ENCODE measurements around a stretch of chr3.

DNA sequence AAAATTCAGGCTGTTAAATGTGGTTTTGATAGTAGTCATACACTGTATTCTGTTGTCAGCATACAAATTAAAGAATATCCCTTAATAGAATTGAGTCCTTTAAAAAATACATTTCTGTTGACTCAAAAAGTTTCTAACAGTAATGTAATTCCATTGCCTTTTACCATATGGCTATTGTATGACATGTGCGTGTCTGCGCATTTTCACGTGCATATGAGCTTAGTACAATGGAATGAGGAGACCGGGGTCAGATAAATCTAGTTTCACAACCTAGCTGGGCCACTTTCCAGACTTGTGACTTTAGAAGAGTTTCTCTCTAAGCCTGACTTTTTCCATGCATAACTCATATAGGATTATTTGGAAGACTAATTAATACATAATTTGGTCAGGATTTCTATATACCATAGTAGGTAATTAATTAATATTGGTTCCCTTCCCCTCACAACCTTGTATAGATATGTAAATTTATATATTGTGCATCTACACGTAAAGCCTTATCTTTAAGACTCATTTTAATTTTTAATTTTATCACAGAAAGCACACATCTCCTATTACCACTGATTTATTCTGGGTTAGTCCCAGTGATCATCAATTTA is 38.8 kb downstream of the ZBTB38 start:
- PRO-cap: no peak

DNA sequence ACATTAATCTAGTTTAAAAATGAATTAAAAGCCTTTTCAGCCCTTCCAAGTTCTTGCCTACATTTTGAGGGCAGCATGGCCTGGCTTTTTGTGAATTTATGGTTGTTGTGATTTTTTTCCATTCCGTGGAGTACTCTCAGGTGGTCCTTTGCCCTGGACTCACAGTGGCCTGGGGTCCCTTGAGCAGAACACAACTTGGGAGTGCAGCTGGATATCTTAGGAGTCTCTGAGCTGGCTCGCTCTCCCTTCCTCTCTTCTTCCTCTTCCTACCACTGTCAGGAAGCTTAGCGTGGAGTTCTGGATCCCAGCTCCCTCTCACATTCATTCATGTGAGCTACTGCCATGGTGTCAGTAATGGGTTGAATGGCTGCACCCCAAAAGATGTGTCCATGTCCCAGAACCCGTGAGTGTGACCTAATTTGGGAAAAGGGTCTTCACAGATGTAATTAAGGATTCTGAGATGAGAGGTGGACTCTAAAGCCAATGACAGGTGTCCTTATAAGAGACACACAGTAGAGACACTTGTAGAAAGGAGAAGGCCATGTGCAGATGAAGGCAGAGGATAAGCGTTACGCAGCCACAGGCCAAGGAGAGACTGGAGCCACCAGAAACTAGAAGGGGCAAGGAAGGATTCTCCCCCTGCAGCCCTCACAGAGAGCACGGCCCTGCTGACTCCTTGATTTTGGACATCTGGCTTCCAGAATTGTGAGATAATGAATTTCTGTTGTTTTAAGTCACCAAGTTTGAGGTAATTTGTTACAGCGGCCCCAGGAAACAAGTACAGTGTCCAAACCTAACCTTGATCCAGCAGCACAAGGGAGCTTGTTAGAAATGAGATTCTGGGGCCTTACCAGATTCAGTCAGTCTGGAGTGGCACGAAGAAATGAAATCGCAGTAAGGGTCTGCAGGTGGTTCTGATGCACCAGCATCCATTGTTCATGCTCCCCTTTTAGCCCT is 48.2 kb downstream of the ZBTB38 start:
- PRO-cap: no peak

DNA sequence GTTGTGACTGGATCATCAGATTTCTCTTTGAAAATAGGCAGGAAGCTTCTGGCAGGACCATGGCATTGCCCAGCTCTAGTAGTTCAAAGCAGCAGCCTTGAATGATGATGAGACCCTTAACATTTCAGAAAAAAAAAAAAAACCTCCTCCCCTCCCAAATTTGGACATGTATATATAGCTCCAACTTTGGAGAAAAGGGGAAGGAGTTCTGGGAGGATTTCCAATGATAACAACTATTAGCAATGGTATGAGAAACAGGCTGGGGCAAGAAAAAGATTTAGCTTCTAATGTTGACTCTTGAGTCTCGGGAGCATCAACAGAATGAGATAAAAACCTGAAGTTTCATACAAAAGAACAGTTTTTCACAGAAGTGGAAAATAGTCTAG is 44.9 kb upstream of the RASA2 start:
- PRO-cap: no peak

DNA sequence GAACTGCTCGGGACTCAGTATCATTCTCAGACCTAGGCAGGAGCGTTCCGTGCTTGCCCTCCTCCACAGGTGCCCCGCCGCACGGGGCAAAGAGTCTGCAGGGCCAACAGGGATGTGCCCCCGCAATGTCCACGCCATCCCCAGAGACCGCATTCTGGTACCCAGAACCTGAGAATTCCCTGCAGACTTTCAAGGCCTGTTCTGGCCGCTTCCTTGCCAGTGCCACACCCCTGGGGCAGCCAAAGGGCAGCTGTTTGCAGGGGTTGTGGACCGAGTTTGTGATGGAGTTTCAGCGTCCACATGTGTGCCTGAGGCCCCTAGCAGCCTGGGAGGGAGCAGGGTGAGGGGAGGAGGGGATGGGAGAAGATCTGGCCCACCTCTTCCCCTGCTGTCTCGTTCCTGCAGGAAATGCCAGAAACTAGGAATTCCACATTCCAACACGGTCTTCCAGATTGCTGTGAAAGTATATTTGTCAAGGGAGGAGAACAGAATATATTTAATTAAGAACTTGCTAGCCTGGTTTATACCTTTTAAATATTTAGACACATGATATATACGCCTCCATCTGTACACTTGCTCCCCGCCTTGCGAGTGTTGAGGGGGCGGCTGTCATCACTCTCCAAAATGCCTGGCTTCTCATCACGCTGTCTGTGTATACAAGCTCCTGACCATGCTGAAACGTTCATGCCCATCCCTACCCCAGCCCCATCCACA is 31.1 kb upstream of the RASA2 start:
- PRO-cap: no peak

GRCh38 chr3:141740197-141740443 is 2.0 kb downstream of the RNF7 start:
- PRO-cap: no peak

DNA sequence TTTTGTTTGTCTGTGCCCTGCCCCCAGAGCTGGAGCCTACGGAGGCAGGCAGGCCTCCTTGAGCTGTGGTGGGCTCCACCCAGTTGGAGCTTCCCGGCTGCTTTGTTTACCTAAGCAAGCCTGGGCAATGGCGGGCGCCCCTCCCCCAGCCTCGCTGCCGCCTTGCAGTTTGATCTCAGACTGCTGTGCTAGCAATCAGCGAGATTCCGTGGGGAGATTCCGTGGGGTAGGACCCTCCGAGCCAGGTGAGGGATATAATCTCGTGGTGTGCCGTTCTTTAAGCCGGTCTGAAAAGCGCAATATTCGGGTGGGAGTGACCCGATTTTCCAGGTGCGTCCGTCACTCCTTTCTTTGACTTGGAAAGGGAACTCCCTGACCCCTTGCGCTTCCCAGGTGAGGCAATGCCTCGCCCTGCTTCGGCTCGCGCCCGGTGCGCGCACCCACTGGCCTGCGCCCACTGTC is 613 bp upstream of the GRK7 start:
- PRO-cap: no peak

GRCh38 chr3:141795892-141796211 is 32.6 kb downstream of the GRK7 start:
- PRO-cap: no peak

- PRO-cap: no peak
Measured at GRCh38 chr3:141840669-141841369, 35.6 kb upstream of the ATP1B3 start.

DNA sequence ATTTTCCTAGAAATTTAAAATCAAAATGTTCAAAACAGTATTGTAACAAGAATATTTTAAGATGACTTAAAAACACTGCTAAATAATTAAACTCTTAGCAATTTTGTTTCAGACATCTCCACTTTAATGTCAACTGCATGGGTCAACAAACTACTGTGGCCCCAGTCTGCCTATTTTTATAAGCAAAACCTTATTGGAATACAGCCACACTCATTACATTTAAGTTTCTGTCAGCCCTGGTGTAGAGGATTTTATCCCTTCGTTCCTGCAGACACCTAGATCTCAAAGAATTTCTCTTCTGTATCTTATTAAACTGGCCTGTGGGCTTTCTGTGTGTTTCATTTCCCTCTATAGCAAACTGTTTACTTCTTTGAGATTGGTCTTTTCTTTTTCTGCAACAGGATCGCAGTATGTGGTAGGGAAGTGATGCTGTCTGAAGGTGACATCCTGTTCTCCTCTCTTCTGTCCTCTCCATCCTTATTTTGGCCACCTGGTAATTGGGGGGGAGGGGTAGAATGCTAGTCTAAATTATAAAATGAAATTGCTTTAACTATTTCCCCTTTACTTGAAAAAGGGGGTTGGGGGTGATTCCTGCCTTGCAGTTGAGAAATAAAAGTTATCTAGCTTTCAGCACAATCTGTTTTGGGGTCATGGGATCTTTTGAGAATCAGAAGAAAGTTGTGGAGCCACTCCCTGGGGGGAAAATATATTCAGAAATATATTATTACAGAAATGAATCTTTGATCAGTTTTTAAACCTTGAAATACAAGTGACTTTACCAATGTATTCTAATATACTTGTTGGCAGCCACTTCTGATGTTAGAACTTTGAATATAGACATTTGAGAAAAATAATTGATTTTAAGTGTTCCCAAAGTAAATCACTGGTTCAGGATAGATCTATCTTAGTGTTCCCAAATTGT is 25.6 kb downstream of the ATP1B3 start:
- PRO-cap: no peak

DNA sequence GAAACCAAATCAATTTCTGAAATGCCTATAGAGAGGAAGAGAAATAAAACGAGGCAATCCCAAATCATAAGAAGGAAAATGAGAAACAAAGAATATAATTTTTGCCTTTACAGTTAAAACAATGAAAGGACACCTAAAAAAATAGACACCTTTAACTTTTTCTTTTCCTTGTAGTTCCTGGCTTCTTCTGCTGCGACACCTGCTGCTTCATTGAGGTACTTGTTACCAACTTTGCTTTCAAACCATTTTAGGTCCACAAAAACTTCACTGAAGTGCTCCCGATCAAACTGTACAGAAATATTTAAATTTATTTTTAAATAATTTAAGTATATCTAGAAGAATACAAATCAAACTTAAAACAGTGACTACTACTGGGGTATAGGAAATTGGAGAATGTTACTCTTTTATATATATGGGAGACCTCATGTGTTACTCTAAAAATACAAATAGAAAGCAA is 26.9 kb downstream of the XRN1 start:
- PRO-cap: no peak

DNA sequence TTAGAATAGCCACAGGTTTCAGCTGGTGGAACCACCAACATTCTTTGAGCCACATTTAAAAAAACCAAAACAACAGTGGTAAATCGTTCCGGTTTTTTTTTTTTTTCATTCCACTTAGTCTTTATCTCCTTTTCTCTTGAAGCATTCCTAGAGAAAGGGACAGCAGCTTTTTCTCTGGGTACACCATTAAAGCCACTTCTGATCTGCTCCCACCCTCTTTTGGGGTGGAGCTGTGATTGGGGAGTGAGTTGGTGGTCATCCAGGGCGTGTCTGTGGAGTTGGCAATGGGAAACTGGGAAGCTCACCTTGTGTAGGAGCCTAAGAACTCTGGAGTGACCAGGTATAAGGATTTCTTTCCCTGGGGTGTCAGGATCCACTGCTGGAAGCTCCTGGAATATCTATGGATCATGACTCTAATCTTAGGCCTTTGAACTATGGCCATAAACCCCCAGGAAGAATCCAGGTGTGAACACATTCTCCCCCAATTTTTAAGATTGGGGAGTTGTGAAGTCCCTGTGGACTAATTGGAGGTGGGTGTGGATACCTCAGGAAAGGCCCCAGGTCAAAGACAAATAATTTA is 5.9 kb downstream of the PLS1 start:
- PRO-cap: no peak

DNA sequence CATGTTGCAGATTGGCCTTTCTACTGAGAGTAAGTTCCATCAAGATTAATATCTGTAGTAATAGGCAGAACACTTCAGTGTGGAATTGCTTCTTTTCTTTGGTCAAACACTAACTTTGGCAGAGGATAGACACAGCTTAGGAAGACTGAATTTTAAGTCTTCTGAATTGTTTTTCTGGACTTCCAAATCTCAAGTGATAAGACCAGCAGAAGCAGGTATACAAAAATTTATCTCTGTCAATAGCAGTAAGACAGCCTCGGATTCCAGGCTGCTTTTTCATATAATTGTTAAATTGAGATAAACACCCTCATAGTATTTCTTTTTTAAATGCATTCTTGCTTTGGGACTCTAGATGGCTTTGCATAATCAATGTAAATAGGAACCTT is 27.1 kb downstream of the PLS1 start:
- PRO-cap: no peak

GRCh38 chr3:142733927-142734575 is 10.2 kb downstream of the TRPC1 start:
- PRO-cap: no peak

GRCh38 chr3:142739307-142740149 is 15.7 kb downstream of the TRPC1 start:
- PRO-cap: no peak

DNA sequence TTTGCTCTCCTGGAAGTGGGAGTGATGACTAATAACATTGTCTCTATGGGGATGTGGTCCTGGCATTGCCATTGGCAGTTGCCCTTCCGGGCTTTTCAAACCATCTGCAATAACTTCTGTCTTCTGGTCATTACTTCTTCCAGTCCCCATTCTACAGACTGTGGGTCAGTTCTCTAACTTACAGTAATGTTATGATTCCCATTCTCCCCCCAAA is 15.7 kb downstream of the CHST2 start:
- PRO-cap: no peak

DNA sequence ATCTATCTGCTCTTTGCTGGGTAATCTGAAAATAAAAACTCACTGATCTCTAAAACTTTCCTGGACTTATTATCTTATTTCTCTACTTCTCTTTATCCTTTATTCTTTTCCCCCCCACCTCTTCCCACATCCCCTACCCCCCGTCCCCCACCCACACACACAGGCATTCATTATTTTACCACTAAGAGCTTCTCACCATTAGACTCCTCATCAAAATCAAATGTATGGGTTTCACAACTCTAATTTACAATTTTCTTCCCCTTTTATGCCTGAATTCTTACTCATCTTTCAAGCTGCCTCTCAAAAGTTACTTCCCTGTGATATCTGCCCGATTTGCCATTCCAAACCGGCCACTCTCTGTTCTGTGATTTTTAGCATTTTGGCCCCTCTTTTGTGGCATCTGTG is 42.3 kb downstream of the SLC9A9 start:
- PRO-cap: no peak

GRCh38 chr3:146165522-146166020 is 4.6 kb upstream of the PLOD2 start:
- PRO-cap: no peak

DNA sequence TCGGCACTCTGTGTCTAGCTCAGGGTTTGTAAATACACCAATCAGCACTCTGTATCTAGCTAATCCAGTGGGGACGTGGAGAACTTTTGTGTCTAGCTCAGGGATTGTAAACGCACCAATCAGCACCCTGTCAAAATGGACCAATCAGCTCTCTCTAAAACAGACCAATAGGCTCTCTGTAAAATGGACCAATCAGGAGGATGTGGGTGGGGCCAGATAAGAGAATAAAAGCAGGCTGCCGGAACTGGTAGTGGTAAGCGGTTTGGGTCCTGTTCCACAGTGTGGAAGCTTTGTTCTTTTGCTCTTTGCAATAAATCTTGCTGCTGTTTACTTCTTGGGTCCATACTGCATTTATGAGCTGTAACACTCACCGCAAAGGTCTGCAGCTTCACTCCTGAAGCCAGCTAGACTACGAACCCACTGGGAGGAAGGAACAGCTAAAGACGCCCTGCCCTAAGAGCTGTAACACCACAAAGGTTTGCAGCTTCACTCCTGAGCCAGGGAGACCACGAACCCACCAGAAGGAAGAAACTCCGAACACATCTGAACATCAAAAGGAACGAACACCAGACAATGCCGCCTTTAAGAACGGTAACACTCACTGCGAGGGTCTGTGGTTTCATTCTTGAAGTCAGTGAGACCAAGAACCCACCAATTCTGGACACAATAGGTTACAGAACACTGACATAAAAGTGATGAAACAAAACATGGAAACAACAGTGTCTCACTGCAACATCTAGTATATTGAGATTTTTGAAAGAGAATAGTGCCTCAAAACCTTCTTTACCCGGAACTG is 28.7 kb upstream of the PLSCR2 start:
- PRO-cap: no peak

DNA sequence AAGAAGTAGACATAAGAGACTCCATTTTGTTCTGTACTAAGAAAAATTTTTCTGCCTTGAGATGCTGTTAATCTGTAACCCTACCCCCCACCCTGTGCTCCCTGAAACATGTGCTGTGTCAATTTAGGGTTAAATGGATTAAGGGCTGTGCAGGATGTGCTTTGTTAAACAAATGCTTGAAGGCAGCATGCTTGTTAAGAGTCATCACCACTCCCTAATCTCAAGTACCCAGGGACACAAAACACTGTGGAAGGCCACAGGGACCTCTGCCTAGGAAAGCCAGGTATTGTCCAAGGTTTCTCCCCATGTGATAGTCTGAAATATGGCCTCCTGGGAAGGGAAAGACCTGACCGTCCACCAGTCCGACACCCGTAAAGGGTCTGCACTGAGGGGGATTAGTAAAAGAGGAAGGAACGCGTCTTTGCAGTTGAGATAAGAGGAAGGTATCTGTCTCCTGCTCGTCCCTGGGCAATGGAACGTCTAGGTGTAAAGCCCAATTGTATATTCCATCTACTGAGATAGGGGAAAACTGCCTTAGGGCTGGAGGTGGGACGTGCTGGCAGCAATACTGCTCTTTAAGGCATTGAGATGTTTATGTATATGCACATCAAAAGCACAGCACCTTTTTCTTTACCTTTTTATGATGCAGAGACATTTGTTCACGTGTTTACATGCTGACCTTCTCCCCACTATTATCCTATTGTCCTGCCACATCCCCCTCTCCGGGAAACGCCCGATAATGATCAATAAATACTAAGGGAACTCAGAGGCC is 21.9 kb downstream of the PLSCR1 start:
- PRO-cap: no peak

- PRO-cap: no peak
Measured at GRCh38 chr3:147423213-147423538, 14.0 kb downstream of the ZIC1 start.